Bile duct (tissue), 1 donor: ENCODE measurements around the gene TEX55.

- PRO-cap = no peak
Observed at GRCh38 chr3:114453770-114454190, 160.0 kb downstream of the TIGIT start.

DNA sequence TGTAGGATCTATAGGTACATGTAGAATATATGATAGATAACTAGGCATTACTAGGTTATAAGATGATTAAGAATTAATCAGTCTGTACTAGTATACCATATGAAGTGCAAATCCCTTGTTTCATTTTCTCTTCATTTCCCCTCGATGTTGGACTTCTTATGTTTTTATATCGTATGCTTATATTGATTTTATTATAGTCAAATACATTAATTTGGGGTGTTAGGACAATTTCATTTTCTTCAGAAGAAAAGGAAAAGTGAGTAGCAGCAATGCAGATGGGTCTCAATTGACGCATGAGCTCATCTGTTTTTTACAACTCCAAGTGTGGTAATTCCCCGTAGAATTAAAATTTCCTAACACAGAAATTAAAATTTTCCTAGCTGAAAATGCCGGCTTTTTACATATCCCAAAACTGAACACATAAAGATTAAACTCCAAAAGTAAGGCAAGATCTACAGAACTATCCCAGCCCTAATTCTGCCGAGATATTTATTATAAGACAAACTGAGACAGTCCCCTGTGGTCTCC lies 419.2 kb downstream of the TIGIT start:
- PRO-cap = no peak

DNA sequence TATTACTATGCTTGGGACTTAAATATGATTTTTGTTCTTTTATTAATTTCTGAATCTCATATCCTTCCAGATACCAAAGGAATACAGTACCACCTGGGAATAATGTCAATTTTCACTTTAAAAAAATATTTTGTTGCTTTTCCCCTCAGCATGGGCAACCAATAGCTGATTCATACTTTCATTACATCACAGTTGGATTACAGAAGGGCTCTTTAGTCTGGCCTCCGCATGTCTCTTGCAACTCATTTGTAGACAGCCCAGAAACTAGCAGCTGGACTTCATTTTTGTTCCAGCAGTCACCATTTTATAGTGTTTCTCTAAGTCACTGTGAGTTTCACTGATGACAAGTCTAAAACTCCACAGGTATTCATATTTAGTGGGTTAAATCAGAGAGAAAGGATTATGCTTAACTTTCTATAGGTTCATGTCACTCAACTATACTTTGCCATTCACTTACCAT lies 390.2 kb downstream of the ZBTB20 start:
- PRO-cap = unidirectional peak, plus-strand start at position 245 of the sequence

GRCh38 chr3:114991868-114992392 lies 155.2 kb downstream of the ZBTB20 start:
- PRO-cap = no peak

- PRO-cap = no peak
Observed at GRCh38 chr3:115165150-115165780, 18.2 kb upstream of the ZBTB20 start.

DNA sequence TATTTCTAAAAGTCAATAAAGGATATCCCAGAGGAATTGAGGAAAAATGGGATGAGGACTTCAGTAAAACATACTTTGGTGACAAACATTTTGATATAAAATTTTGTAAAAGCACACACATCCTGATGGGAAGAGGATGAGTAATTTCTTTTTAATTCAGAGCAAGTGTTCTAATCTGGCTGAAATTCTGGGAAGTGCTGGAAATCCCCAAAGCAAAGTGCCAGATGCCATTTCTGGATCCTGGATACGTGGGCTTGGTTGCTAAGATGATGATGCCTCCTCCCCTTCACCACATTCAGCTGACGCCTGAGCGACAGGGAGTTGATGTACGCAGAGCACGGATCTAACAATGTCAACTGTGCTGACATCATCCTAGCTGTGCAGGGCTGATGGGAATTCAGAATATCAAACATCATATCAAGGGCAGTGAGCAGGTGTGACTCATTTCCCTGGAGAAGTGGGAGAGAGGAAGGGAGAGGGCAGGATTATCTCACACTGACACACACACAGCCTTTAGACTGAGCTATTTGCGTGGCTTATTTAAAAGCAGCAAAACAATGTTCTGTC lies 92.5 kb upstream of the ZBTB20 start:
- PRO-cap = no peak

- PRO-cap = no peak
Observed at GRCh38 chr3:115831214-115831894, 208.0 kb downstream of the GAP43 start.

GRCh38 chr3:115998786-115999400 lies 375.6 kb downstream of the GAP43 start:
- PRO-cap = no peak

- PRO-cap = no peak
Observed at GRCh38 chr3:116914212-116914577, 468.9 kb upstream of the LSAMP start.

DNA sequence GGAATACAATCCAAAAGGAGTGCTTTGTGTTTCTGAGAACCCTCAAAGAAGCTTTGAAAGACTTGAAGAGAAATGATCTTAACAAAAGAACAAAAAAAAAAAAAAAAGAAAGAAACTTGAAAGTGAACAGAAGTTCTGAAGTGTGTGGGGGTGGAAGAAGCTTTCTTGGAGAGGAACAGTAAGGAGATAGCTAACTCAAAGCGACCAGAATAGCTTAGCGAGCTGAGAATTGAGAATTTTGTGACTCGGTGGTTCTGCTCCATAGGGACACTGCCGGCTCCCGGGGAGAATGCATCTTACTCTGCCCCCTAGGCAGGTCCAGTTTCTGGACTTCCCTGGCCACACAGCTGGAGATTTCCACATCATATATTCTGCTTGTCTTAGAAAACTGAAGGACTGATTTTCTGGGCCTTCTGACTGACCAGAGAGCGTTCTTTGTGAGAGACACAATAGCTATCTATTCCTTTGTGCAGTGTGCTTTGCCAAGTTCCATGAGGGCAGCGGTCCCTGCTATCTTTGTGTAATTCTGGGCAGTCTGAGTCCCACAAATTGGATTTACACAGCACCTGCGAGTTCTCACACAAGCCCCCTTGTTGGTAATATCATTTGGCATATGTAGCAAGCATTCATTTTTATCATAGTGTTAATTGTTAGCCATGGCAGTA lies 952.8 kb upstream of the LSAMP start:
- PRO-cap = no peak

DNA sequence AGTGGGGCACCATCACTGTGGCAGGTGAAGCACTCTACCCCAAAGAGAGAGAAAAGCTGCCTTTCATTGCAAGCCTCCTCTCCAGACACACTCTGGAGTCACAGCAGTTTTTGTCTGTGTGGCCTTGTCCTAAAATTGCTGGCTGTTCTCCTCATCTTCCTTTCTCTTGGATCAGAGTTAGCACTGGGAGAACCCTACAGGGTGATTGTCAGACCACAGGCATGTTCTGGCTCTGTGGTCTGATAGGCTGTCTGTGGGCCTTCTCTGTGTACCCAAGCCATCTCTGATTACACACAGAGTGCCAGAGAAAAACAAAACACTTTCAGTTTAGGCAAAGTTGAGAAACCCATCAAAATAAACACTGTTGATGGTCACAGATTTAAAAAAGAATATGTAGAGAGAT lies 954.1 kb upstream of the LSAMP start:
- PRO-cap = no peak

GRCh38 chr3:117997420-117997641 lies 1037.3 kb downstream of the IGSF11 start:
- PRO-cap = unidirectional peak, minus-strand start at chr3:117997579

DNA sequence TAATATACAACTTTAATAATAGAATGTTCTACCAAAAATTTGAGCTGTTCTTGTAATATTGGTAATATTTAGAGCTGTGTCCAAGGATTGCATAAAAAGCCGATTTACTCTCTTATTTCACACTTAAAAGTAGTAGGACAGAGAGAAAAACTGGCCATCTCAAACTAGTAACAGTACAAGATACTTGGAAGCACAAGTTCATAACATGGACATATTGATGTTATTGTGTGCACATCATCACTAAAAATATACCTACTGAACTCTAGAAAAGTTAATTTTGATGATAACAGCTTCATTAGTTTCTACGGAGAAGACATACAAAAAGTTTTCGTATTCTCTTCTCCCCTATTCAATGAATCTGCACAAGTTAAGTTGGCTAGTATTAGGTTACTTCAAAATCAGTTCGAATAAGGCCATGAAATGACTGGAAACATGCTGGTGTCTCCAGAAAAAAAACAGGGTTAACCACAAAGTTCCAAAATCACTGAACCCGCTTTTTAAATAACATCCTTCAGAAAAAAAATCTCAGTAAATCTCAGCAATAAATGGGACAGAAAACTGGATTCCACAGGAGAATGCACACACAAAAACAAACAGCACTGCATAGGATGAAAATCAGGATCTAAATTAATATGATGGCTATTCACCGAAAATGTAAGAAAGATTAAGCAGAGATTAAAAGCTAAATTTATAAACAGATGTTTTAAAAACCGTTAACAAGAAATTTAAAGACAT lies 1.3 kb downstream of the IGSF11 start:
- PRO-cap = no peak

- PRO-cap = no peak
Observed at GRCh38 chr3:119145714-119146416, at the start of gene TEX55. TSS of gene TEX55 (plus strand) at chr3:119146165.

- PRO-cap = unidirectional peak, plus-strand start at chr3:119293852; bidirectional peak, plus-strand start at chr3:119294086, minus-strand start at chr3:119293980; bidirectional peak, plus-strand start at chr3:119294169, minus-strand start at chr3:119294146; bidirectional peak, plus-strand start at chr3:119294241, minus-strand start at chr3:119294235
Observed at GRCh38 chr3:119293379-119294305, 541 bp upstream of the ARHGAP31 start.

DNA sequence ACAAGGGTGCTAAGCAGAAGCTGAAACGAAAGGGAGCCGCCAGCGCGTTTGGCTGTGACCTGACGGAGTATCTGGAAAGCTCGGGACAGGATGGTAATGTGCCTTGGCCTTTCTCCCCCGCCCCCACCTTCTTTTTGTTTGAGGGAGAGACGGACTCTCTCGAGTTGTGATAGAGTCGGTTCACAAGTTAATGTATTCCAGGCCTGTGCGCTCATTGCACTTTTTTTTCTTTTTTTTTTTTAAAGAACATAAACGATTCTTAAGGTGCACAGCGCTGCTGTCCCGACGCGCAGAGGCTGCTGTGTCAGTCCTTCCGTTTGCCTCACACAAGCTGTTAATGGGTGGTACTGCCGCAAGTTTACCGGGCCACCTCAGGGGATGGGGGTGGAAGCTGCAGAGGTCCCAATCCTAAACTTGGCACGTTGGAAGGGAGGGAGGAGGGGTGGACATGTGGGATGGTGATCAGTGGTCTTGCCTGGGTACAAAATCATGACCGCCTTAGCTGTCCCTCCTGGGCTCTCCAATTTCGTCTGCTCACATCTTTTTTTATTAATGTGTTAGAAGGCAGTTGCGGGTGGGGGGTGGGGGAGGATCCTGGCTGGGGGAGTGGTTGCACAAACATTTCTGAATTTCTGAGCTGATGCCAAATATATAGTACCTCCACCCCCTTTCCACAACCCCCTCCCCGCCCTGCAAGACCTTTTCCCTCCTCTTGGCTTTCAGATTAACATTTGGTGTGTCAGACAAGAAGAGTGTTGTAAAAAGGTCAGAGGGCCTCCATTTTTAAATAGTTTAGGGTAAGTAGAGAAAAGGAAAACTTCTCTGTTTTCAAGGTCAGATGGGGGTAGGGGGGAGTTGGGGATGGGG lies 962 bp downstream of the ARHGAP31 start:
- PRO-cap = bidirectional peak, plus-strand start at position 62 of the sequence, minus-strand start at position 71 of the sequence; bidirectional peak, plus-strand start at position 249 of the sequence, minus-strand start at position 333 of the sequence; unidirectional peak, minus-strand start at position 532 of the sequence

- PRO-cap = bidirectional peak, plus-strand start at chr3:119323062, minus-strand start at chr3:119322933; bidirectional peak, plus-strand start at chr3:119323399, minus-strand start at chr3:119323355
Observed at GRCh38 chr3:119322901-119323750, 28.9 kb downstream of the ARHGAP31 start.

GRCh38 chr3:119347023-119347443 lies 52.9 kb downstream of the ARHGAP31 start:
- PRO-cap = no peak

DNA sequence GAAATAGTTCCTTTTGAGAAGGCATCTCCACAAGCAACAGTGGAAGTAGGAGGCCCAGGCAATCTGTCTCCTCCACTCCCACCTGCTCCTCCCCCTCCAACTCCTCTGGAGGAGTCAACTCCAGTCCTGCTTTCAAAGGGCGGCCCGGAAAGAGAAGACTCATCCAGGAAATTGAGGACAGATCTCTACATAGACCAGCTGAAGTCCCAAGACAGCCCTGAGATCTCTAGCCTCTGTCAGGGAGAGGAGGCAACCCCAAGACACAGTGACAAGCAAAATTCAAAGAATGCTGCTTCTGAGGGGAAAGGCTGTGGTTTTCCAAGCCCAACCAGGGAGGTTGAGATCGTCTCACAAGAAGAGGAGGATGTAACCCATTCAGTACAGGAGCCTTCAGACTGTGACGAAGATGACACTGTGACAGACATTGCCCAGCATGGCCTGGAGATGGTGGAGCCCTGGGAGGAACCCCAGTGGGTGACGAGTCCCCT lies 49.2 kb downstream of the TMEM39A start:
- PRO-cap = no peak

DNA sequence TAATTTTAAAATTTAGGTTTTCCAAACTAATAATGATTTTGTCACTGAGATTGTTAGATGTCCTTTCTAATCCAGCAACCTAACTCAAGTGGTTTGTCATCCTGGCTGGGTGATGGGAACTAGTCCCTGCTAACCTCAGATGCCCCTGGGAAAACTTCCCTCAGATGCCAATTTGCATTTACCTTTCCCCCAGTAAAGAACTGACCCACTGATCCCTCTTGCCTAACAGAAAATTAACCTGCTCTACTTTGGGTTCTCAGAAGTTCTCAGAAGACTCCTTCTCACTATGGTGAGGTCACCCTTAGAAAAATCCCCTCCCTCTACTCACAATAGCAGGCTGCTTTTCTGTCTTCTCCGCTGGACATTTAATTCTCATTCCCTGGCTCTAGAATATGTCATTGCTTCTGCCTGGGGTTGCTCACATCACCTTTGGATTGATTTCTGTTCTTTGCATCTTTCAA lies 683 bp downstream of the PLA1A start:
- PRO-cap = no peak